ENCODE measurements around a stretch of chr11.

GRCh38 chr11:120424719-120425429 lies 86.7 kb upstream of the GRIK4 start:
- RRBS = no CpG with 5 or more reads among the region's 4 CpGs

DNA sequence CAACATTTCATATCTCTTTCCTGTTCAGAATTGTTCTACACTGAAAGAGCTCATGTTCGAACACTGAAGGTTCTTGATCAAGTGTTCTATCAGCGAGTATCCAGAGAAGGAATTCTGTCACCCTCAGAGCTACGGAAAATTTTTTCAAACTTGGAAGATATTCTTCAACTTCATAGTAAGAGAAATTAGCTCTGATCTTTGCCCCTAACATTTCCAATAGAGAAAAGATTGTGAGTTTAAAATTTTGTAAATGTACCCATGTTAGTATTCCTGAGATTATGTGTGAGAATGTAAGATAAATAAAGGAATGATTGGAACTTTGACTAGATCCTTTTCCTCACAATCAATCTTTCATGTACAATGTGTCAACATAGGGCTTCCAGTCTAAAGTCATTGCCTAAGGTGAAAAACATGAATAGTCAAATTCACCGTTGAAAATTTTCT lies 52.4 kb upstream of the GRIK4 start:
- RRBS = no CpG with 5 or more reads among the region's 4 CpGs

- RRBS = no CpG with 5 or more reads among the region's 4 CpGs
Observed at GRCh38 chr11:120476601-120476902, 35.0 kb upstream of the GRIK4 start.

GRCh38 chr11:120601680-120602088 lies 90.1 kb downstream of the GRIK4 start:
- RRBS = no CpG with 5 or more reads among the region's 3 CpGs

- RRBS = no CpG with 5 or more reads among the region's 4 CpGs
Observed at GRCh38 chr11:121091617-121092250, 9.3 kb upstream of the TECTA start.

DNA sequence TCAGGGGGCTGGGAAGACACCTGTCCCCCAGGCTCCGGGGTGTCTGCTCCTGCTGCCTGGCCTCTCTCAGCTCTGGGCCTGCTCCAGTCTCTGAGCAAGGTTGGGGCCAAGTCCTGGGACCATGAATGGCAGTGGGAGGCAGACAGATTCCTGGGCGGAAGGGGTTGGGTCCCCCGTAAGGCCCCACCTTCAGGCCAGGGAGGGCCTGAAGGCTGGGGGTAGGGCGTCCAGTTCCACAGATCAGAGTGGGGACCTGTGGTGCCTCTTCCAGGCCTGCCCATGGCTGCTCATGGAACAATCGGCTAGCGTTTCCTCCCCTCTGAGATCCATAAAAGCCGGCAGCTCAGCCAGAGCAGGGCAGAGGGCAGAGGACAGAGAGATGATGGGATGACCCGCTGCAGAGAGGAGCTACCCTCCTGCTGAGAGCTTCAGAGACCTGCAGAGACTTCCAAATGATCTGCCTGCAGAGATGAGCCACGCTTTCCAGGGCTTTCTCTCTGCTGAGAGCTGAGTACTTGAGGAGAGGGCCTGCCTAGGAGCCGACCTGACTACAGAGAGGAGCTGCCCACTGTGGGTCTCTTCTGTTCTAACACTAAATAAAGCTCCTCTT lies 46.1 kb upstream of the SC5D start:
- RRBS = no CpG with 5 or more reads among the region's 10 CpGs

DNA sequence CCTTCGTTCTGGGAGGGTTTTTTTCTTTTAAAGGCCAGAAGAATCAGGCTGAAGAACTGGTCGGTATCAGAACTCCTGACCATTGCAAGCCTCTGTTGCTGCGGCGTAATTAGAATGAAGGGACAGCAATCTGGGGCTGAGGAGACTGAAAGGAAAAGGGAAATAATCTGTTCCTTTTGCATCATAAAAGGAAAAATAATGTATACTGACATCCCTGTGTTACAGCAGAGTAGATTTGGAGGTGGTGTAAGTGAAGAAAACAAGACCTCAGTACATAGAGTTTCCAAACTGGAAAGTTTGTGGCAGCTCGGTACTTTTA lies 728 bp downstream of the SC5D start:
- RRBS = no CpG with 5 or more reads among the region's 5 CpGs

DNA sequence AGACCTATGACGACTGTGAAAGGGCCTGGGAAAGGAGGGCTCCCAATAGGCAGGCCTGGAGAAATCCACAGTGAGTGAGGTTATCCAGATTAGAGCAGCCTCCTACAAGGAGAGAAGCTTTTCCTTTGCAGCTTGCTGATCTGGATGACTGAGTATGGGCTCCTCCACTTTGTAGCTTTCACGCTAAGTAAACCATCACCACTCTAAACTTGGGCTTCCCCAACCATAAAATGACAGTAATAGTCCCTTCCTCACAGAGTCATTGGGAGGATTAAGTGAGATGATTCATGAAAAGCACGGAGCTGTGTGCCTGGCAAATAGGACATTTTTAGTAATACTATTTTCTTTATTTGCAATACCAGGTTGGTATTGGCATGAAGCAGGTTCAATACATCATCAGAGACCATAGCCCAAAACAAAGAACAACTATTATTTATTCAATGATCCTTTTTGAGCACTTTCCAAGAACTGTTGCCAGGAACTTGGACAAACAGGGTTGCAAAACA lies 65.2 kb downstream of the SC5D start:
- RRBS = no CpG with 5 or more reads among the region's 3 CpGs

DNA sequence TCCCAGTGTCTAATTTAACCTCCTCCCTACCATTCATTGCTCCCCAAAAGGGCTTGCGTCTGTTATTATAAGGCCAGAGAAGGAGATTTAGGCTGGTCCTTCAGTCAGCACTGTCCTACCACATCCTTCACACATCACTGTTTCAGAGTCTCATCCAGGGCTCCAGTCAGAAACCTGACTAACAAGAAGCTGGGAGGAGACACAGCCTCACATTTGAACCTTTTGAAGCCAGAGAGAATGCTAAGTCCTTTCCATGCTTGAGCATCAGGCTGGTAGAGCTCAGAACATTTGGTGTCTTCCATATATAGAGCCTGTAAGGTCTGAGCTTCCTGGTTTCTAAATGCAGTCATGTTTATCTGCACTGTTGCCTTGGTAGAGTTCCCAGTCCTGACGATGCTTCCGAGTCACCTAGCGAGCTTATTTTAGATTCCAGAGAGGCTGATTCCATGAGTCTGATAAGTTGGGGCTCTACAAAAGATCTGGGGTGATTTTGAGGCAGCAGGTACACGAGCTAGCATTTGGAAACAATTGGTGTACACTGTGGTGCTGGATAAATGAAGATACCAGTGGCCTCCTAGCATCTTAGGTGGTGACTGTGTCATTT lies 68.4 kb upstream of the SORL1 start:
- RRBS = no CpG with 5 or more reads among the region's 5 CpGs

DNA sequence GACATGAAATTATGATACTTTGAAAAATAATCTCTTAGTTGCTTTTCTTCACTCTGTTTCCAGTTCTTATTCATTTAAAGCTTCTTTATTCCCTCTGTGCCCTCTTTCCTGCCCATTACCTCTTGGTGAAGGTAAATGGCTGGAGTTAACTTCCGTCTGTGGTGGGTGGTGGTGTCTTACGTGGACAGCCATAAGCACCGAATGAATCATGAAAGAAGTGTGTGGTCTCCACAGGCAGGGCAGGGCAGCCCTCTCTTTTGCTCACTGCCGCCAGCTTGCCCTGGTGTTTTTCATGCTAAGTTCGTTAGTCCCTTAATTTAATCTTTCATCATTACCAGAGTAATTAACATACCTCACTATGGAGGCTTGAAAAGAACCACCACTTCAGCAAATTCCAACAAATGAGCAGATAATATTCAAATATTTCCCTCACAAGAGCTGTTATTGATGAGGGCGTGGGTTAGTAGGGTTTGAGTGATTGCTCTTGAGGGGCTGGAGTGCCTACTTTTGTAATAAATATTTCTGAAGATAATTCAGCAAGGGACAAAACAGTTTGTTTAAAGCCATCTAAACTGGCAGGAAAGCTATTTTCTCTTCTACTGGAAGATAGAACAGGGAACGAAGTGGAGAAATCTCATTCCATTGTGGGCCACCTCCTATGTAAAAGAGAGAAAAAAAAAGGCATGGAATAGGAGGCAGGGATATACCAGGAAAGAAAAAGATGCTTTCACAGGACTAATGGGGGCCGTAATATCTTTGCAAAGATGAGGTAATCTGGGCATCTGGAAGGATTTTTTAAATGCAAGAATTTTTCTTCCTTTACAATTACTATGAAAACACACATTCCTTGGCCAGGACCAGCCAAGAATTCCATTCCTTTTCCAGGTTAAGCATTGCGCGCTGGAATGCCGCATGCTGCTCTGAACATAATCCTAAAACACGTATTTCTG lies 99.6 kb downstream of the SORL1 start:
- RRBS = no CpG with 5 or more reads among the region's 12 CpGs

DNA sequence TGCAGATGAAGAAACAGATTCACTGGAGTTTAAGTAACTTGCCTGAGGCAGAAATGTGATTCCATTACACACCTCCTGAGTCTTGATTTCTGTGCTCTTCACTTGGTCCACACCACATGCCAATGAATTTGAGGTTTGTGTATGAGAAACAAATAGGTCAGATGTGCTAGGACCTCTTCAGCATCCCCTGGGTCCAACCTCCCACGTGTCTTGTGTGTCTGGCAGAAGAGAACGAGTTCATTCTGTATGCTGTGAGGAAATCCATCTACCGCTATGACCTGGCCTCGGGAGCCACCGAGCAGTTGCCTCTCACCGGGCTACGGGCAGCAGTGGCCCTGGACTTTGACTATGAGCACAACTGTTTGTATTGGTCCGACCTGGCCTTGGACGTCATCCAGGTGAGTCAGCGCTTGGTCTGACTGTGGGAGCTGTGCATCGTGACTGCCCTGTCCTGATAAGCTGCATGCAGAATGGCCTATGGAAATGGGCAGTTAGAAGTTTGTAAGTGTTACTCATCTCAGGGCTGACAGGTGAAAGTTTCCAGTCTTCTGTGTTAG lies 101.7 kb downstream of the SORL1 start:
- RRBS = no CpG with 5 or more reads among the region's 11 CpGs

DNA sequence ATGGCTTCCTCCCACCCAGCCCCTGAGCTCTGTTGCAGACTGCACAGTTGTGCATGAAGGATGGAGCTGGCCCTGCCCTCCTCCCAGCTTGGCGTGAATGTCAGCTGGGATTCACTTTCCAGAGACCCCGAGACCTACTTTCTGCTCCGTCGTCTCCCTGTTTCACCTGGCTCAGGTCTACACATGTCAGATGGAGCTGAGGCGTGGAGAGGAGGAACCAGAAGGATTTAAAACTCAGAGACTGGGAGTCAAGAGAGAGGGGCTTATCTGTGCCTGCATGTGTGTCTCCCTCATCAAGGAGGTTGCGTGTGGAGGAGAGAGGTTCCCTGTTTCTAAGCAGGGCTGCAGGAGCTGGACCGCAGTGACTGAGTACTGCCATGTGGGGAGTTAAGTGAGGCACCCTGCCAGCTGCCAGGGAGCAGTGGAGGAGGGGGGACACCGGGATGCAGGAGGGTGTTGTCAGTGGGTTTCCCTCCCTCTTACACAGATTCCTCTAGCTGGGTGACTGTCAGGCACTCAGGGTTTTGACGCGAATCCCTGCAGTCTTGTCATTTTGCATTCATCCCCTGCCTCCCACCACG lies 120.3 kb downstream of the SORL1 start:
- RRBS = no CpG with 5 or more reads among the region's 11 CpGs

- RRBS = no CpG with 5 or more reads among the region's 1 CpG
Observed at GRCh38 chr11:121620163-121620556, 168.0 kb downstream of the SORL1 start.

DNA sequence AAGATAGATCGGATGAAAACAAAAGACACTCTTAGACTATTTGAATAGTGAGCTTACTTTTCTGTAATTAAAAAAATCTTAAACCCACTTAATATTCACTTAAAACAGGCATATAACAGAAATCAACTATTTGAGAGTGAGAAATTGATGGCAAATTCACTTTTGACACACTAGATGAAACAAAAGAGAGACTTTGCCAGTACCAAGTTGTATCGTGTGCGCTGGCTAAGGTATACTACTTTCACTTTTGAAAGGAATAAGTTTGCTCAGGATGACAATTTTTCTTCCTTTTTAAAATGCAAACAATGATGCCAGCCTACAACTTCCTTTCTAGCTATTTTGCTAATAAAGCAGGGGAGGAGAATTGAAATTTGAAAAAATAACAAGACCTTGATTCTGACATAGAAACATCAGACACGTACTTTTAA lies 41.5 kb upstream of the BLID start:
- RRBS = no CpG with 5 or more reads among the region's 4 CpGs

- RRBS = no CpG with 5 or more reads among the region's 1 CpG
Observed at GRCh38 chr11:122322108-122322483, 206.1 kb upstream of the BLID start.

GRCh38 chr11:122363287-122363628 lies 247.2 kb upstream of the BLID start:
- RRBS = no CpG with 5 or more reads among the region's 4 CpGs

GRCh38 chr11:122656160-122657320 lies 1.0 kb downstream of the UBASH3B start:
- RRBS = under 1% methylated on average over 28 of the region's 89 CpGs

DNA sequence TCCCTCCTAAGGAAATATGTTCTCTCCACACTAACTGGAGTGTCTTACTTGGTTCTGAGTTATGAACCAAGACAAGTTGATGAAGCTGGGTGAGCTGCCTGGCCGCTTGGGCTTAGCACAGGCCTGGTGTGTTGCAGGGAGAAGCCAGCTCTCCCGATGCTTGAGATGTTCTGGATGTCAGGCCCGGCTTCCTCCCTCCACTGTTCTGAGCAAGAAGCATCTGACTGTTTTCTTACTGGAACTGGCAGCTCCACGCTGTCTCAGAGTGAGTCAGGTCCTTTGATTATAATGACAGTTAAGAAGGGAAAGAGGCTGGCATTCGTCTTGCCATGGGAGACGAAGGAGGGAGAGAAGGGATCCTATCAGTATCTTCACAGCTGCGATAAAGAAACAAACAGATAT lies 46.5 kb upstream of the CRTAM start:
- RRBS = no CpG with 5 or more reads among the region's 7 CpGs

- RRBS = no CpG with 5 or more reads among the region's 19 CpGs
Observed at GRCh38 chr11:123058881-123059810, 2.8 kb downstream of the HSPA8 start.

DNA sequence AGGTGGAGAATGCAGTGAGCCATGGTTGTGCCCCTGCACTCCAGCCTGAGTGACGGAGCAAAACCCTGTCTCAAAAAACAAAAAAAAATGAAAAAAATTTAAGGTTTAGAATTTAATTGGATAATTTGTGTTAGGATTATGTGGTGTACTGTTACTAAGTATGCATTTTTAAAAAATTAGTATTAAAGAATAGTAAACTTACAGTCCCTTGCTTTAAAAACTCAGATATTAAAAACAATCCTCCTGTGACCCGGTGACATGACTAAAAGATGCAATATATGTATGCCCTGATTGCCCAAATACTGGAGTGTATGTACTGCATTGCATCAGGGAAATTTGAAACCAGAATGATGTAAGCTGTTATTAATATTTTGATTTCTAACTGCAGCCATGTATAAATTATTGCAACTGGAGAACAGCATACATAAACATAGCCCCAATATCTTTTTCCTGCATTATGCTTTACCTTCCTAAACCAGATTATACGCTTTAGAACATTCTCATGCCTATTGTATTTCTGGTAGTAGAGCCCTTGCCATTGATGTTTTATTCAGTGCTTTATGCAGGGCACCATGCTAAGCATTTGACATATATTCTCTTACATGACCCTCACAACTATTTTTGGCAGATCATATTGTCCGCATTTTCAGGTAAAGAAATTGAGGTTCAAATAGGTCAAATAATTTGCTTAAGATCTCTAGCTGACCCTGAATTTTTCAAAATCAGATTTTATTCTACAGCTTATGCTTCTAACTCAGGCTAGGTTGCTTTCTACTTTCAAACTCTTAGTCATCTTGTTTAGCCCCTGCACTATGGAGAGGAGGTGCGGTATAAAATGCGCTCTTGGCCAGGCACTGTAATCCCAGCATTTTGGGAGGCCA lies 3.8 kb upstream of the HSPA8 start:
- RRBS = no CpG with 5 or more reads among the region's 6 CpGs